Left lobe of liver (tissue), 1 donor: ENCODE measurements around the gene MRPS23.

DNA sequence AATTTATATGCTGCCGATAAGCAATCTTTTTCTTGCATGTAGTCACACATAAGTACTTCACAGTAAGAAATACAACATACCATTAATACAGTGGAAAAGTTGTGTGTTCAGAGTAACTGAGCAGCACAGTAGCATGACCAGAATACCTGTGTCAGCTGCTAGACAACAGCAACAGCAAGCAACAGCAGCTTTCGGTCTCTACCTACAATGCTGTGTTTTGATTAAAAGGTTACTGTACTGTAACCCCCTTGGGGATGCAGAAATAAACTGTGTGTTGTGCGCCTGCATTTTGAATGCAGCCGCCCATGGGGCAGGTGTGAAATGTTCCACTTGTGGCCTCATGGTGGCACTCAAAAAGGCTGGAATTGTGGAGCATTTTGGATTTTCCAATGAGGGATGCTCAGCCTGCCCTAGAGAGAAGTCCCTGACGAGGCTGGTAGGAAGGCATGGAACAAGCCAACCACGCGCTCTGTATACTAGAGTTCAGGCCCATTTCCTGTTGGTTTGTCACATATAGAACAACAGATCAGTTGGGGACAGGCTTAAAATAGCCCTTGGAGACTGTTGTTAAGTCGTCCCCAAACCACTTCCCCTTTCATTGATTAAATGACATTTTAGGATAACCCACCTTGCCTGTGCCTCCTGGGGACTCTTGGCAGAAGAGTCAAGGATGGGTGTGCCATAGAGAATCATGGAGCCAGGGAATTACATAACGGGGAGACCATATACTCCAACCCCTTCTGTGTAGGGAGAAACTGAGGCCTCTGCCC lies 27.1 kb downstream of the SCPEP1 start:
- PRO-cap: no peak

DNA sequence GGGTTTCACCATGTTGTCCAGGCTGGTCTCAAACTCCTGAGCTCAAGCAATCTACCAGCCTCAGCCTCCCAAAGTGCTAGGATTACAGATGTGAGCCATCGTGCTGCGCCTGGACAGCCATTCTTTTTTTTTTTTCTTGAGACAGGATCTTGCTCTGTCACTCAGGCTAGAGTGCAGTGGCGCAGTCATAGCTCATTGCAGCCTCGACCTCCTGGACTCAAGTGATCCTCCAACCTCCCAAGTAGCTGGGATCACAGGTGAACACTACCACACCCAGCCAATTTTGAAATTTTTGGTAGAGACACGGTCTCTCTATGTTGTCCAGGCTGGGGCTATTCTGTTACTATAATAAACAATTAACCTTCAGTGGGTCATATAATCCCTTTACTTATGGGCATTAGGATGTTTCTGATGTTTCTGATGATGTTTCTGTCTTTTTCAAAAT lies 49.7 kb upstream of the AKAP1 start:
- PRO-cap: no peak

DNA sequence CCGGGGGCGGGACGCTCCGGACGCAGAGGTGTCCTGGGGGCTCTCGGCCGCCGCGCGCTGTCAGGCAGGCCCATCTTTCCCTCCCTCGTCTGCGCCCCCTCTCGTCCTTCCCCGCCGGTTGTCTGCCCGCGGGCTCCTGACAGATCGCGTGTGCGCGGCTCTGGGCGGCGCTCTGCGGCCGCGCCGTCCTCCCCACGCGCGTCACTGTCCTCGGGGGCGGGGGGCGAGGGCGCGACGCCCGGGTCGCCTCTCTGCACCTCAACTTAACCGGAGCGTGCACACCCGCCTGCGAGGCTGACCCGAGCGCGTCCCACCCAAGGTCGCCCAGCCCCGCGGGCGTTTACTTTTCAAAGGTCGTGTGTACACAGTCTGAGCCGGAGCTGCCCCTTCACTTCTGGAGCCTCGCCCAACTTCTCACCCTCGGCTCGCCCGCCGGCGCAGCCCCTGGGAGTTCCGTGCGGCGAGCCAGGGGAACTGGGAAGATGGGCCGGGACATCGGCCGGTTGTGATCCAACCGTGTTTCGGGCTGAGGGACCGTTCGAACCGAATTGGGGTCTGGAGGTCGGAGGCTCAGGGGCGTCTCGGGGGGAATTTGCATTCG lies 568 bp downstream of the AKAP1 start:
- PRO-cap: bidirectional peak, plus-strand start at position 204 of the sequence, minus-strand start at position 124 of the sequence

GRCh38 chr17:57257801-57258410 lies 1.6 kb downstream of the MSI2 start:
- PRO-cap: no peak

DNA sequence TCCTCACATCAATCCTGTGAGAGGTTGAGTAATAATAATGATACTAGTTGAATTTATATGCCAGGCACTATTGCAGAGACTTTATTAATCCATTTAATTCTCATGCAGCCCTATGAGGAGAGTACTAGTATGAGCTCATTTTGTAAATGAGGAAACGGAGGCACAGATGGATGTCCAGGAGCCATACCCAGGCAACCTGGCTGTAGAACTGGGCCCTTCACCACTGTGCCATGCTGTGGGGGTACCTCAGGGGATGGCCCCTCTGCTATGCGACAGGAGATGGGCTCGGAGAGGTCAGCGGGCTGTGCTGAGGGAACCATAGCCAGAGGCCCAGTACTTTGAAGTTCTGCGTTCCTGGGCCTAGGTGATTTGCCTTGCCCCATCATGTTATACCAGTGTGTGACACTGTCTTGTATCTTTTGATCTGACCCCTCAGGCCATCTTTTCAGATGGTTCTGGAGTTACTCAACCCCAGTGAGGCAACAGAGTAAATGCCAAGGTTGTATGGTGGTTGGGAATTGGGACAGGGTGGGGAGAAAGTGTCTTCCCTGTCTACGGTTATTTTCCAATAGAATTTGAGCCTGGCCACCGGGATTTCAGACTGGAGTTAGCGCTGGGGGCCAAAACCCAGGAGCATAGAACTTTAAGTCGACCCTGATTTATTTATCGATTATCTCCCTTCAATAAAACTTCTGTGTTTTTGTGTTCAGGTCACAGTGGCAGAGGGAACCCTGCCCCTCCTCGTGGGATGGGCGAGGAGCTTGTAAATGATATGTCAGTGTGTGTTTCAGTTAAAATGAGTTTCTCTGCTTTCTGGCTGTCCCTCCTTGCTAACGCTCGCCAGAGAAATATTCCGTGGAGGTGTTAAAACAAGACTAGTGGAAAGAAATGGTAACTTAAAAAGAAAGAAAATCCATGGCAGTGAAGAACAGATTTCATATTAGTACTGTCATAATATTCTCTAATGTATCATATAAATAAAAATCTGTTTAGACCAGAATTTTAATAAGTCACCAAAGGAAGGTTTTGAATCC lies 8.5 kb downstream of the MSI2 start:
- PRO-cap: no peak

DNA sequence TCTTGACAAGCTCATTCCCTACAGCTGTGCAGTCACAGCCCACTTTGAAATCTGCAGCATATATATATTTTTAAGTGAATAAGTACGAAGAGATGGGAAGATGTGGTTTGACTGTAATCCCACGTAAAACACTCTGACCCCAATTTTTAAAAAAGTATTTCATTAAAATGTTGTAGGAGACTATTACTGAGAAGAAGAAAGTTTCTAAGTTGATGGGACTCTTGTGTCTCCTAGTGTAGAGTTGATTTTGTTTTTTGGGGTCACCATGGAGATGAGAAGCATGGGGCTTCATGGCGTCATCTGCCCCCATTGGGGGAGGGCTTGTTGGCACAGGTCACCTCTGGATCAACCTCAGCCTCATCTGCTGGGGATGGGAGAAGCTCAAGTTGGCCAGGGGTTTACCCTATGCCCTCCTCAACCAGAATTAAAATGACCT lies 28.2 kb downstream of the MSI2 start:
- PRO-cap: no peak

GRCh38 chr17:57309053-57309793 lies 52.9 kb downstream of the MSI2 start:
- PRO-cap: no peak

GRCh38 chr17:57355093-57355976 lies 99.0 kb downstream of the MSI2 start:
- PRO-cap: no peak

GRCh38 chr17:57376398-57376597 lies 120.0 kb downstream of the MSI2 start:
- PRO-cap: no peak

GRCh38 chr17:57422747-57423306 lies 166.5 kb downstream of the MSI2 start:
- PRO-cap: no peak

DNA sequence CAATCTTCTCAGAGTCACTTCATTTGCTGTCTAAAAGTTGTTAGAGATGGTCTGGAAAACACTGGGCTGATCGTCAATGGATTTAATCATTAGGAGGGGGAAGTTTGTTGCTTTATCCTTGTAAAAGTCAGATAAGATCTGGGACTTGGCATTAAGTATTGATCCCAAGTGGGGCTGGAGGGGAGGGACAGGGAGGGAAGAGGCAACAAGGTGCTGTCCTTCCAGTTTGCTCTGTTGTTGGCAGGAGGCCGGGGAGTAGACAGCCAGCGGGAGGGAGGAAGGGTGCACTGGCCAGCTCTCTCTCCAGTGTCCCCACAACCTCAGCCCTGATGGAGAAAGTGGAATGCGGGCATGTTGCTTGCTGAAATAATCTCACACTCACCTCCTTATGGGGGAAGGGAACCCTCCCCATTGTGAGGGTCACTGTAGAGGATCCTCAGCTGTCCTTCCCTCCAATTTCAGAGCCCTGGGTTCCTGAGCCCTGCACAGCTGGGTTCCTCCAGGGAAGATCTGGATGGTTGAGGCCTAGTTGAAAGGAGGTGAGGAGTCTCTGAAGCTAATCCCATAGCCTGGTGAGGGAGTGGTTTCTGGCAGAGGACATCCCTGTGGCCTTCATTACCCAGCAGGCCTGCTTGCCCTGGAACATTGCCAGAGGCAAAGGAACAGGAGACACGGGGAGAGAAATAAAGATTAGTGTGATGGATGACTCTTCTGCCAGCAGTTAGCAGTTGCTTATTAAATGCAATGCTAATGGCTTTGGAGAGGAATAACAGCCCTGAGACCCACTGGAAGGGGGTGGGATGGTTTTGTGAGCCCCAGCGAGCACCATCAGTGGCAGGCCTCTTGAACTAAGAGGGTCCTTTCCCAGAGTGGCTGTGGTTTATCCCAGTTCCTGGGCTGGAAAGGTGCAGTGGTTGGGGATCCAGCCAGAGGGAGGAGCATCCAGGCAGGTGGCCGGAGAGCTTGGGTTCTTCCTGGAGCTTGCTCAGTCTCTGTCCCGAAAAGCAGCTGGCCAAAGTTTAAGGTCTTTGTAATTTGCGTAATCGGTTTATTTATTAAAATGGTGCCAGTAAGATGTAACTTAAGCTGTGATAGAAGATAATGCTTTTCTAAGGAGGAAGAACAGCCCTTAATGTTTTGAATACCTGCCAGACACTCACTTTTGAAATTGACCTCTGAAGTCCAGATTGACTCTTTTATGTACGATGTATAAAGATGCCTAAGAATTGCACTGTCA lies 209.9 kb downstream of the CCDC182 start:
- PRO-cap: no peak

GRCh38 chr17:57557641-57558765 lies 187.1 kb downstream of the CCDC182 start:
- PRO-cap: no peak

DNA sequence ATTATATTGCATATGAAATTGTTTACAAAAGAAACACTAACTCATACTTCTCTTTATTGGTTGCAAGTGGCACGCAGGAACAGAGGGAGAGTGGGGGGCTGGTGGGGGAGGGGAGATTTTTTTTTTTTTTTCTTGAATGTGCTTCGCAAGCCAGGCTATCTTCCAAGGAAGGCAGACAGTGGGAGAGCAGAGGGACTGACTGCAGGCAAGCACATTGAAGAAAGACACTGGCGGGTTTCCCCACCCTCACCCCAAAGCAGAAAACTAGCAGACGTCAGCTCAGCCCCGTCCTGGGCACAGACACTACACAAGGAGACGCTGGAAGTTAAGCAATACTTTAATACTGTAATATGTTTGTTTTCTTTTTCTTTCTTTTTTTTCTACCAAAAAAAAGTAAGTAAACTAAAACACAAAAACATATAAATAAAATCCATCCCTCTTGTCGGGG lies 61.5 kb downstream of the CCDC182 start:
- PRO-cap: no peak

- PRO-cap: bidirectional peak, plus-strand start at chr17:57850274, minus-strand start at chr17:57850044
Observed at GRCh38 chr17:57849917-57851013, at the start of gene MRPS23. Gene MRPS23, minus strand, starts transcription at chr17:57850044.

DNA sequence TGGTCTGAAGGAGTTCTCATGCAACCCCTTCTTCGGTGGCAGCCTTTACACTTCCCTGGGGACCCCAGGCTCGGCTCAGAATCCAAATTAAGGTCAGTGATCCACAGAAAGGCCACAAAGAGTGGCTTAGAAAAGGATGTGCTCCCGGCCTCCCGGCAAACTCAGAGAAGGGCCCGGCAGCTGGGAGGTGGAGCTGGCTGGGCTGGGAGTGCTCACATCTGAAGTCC lies 13.3 kb downstream of the CUEDC1 start:
- PRO-cap: no peak

GRCh38 chr17:57952481-57953104 lies 2.6 kb downstream of the CUEDC1 start:
- PRO-cap: no peak

GRCh38 chr17:57971960-57972913 lies 15.8 kb downstream of the VEZF1 start:
- PRO-cap: no peak

DNA sequence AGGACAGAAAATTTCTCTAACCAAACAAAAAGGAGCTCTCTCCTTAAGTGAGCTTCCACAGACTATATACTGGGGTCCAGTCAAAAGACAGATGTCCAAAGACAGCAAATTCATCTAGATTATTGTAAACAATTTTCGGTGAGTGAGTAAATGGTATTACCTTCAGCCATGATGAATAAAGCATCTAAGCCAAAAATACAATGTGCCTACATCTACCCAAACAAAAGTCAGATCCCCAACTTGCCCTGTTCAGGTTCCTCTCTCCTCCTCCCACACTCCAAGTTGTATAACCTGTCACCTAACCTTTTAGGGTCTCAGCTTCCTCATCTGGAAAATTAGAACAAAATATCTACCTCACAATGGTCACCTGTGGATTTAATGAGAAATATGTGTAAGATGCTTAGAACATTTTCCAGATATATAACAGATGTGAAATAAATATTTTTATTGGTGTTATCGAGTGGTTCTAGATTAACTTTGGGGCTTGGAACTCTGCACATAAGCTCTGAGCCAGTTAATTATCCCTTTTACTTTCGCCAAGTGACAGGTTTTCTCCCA lies 2.6 kb upstream of the VEZF1 start:
- PRO-cap: no peak

GRCh38 chr17:57998678-57999313 lies 8.2 kb downstream of the SRSF1 start:
- PRO-cap: no peak

DNA sequence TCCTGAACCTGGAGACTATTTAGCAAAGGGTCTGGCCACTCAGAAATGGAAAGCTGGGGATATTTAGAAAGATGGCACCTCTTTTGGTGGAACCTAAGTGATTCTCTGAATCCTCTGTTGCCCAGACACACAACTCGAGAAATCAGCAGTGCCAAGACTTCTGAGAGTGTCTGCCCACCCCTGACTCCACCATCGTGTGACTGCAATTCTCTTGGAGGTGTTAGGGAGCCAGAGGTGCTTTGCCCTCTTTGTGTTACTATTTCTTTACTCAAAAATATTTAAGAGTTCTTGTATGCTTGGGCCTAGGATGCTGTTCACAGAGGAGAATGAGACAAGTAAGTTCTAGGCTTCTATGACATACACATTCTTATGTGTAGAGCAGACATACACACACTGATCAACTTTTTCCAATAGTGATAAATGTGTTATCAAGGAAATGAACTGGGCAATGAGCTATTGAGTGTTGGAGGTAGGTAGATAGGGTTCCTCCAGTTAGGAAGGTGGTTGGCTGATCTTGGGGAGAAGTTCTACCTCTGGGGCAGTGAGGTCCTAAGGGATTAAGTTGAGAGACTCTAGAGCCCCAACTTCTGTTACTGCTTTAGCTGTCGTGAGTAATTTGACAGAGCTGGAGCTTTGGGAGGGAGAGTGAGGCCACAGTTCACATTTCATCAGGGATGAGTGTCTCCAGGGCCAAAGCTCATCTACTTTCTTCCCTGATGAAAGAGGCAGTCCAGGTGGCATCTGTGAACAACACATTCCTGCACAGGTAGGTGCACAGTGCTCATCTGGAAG lies 8.6 kb downstream of the DYNLL2 start:
- PRO-cap: no peak